RPMI7951 (cell line): Measurements from ENCODE around the genes AGTR2, UBE2A and SOWAHD.

DNA sequence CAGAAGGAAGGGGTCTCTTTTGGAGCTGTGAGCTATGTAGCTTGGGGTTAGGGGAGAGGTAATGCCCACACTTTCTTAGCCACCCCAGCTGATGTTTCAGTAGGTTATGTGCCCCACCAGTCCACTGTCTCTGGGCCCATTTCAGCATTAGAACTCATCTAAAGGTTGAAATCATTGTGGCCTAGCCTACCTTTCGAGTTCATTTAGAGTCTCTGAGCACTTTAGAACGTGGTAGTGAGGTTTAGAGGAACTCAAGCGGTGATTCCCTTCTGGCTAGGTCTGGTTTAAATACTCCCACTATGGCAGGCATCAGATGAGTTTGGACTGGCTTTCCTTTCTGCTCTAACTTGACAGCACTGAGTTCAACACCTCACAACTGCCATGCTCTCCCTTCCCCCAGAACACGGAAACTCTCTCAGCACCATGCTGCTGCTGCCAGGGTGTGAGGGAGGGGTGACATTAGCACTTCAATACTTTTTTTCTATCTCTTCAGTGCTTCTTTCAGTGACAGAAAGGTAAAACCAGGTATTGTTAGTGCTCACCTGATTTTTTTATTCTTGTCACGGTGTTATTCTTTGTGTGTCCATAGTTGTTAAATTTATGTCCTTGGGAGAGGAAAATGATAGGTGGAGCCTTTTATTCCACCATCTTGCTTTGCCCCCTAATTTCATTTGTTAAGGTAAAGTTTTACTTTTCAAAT lies 234.6 kb upstream of the AGTR2 start:
- RAMPAGE, long total RNA = no peak

- RAMPAGE, long total RNA = no peak
Measured at GRCh38 chrX:115944725-115945355, 225.7 kb upstream of the AGTR2 start.

GRCh38 chrX:116170441-116171063 lies at the start of gene AGTR2:
TSS of gene AGTR2 (plus strand) at chrX:116170744.
- RAMPAGE, long total RNA = no peak

GRCh38 chrX:116238557-116238855 lies 68.0 kb downstream of the AGTR2 start:
- RAMPAGE, long total RNA = no peak

DNA sequence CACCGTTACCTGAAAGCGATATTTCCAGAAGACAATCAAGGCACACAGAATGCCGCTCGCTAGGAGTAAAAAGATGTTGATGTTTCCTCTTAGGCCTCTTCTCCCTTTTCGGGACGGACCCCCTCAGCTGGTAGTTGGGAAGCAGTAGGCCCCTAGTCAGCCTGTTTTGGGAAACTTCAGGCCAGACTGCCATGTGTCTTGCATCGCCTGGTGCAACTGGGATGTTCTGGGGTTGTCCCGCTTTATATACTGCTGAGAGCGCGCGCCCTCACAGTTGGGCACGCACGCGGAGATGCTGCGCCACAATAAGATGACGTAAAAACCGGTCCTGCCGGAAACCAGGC lies 231.2 kb upstream of the CT83 start:
- RAMPAGE, long total RNA = no peak

GRCh38 chrX:118258802-118259170 lies 87.1 kb upstream of the WDR44 start:
- RAMPAGE, long total RNA = no peak

DNA sequence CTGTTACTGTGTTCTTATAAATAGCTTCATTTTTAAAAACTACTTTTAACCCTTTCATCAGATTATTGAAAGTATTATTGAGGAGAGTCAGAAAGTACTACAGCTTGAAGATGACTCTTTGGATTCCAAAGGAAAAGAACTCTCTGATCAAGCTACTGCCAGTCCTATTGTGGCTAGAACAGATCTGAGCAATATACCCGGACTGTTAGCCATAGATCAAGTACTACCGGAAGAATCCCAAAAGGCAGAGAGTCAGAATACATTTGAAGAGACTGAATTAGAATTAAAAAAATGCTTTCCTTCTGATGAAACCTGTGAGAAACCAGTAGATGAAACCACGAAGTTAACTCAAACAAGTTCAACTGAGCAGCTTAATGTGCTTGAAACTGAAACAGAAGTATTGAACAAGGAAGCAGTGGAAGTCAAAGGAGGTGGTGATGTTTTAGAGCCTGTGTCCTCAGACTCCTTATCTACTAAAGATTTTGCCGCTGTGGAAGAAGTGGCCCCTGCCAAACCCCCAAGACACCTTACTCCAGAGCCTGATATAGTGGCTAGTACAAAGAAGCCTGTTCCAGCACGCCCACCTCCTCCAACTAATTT lies 46.8 kb downstream of the WDR44 start:
- RAMPAGE, long total RNA = no peak

- RAMPAGE, long total RNA = no peak
Measured at GRCh38 chrX:118432225-118433050, 63.2 kb upstream of the DOCK11 start.

DNA sequence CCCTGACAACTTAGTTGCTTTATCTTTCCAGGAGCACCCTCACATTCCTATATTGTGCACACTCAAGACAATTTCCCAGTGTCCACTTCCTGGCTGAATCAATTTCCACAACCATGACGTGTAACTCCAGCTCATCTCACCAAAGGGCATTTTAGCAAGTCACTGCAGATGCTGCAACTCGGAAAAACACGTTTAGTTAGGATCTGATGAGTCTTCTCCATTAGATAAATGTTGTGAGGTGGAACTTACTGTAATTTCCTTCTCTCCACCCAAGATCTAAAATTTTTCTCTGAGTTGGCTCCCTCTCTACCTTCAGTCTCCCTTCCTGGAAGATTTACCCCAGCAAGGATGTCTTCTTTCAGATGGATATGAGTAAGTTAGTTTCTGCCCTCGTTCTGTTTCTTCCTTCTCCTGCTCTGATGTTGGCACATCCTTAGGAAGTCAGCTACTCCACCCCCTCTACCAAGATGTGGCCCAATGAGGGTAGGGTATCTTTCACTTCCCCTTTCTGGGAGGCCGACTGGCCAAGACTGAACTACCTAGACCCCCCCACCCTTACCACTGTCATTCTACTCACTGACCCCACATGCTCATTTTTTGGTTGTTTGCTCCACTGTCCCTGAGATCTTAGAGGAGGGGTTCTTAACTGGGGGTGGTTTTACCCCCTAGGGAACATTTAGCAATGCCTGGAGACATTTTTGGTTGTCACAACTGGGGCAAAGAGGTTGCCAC lies 28.7 kb upstream of the IL13RA1 start:
- RAMPAGE, long total RNA = no peak

DNA sequence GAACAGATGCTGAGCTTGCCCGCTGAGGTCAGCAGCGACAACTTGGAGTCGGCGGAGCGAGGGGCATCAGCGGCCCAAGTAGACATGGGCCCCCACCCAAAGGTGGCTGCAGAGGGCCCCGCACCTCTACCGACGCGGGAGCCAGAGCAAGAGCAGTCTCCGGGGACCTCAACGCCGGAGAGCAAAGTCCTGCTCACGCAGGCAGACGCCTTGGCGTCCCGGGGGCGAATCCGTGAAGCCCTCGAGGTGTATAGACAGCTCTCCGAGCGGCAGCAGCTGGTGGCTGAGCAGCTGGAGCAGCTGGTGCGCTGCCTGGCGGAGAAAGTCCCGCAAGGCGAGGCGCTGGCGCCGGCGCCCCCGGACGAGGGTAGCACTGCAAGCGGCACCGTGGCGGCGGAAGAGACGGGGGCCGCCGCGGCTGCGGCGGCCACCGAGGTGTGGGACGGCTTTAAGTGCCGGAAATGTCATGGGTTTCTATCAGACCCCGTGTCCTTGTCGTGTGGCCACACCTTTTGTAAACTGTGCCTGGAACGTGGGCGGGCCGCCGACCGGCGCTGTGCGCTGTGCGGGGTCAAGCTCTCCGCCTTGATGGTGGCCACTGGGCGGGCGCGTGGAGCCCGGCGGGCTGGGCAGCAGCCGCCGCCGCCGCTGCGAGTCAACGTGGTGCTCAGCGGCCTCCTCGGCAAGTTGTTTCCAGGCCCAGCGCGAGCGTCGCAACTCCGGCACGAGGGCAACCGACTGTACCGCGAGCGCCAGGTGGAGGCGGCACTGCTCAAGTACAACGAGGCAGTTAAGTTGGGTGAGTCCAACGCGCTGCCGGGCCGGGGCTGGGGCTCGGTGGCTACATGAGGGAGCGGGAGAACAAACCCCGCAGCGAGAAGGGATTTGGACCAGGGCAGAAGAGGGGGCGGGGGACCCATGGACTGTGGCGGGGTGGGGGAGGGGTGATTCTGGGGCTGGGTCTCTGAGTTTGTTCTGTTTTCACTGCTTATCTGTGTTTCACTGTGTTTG lies 686 bp downstream of the LONRF3 start:
- RAMPAGE, long total RNA = no peak

- RAMPAGE, long total RNA = no peak
Measured at GRCh38 chrX:118976600-118977310, 2.3 kb downstream of the LONRF3 start.

GRCh38 chrX:119030257-119030642 lies 42.5 kb upstream of the CT47C1 start:
- RAMPAGE, long total RNA = no peak

GRCh38 chrX:119237053-119237607 lies 1.0 kb downstream of the PGRMC1 start:
- RAMPAGE, long total RNA = no peak

GRCh38 chrX:119240091-119240511 lies 4.0 kb downstream of the PGRMC1 start:
- RAMPAGE, long total RNA = no peak

DNA sequence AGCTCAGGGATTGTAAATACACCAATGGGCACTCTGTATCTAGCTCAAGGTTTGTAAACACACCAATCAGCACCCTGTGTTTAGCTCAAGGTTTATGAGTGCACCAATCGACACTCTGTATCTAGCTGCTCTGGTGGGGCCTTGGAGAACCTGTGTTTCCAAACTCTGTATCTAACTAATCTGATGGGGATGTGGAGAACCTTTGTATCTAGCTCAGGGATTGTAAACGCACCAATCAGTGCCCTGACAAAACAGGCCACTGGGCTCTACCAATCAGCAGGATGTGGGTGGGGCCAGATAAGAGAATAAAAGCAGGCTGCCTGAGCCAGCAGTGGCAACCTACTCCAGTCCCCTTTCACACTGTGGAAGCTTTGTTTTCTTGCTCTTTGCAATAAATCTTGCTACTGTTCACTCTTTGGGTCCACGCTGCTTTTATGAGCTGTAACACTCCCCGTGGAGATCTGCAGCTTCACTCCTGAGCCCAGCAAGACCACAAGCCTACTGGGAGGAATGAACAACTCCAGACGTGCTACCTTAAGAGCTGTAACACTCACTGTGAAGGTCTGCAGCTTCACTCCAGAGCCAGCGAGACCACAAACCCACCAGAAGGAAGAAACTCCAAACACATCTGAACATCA lies 66.4 kb upstream of the SLC25A43 start:
- RAMPAGE, long total RNA = no peak

DNA sequence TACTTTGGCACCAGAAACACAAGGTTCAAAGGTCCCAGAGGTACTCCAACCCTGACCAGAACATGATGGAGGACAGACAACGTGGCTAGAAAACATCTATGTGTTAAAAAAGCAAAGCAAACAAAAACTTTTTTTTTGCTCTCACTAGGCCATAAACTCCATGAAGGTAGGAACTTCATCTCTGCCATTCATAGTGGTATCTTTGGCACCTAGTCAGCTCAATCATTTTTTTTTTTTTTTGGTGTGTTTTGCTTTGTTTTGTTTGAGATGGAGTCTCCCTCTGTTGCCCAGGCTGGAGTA lies 37.8 kb downstream of the SLC25A5 start:
- RAMPAGE, long total RNA = no peak

DNA sequence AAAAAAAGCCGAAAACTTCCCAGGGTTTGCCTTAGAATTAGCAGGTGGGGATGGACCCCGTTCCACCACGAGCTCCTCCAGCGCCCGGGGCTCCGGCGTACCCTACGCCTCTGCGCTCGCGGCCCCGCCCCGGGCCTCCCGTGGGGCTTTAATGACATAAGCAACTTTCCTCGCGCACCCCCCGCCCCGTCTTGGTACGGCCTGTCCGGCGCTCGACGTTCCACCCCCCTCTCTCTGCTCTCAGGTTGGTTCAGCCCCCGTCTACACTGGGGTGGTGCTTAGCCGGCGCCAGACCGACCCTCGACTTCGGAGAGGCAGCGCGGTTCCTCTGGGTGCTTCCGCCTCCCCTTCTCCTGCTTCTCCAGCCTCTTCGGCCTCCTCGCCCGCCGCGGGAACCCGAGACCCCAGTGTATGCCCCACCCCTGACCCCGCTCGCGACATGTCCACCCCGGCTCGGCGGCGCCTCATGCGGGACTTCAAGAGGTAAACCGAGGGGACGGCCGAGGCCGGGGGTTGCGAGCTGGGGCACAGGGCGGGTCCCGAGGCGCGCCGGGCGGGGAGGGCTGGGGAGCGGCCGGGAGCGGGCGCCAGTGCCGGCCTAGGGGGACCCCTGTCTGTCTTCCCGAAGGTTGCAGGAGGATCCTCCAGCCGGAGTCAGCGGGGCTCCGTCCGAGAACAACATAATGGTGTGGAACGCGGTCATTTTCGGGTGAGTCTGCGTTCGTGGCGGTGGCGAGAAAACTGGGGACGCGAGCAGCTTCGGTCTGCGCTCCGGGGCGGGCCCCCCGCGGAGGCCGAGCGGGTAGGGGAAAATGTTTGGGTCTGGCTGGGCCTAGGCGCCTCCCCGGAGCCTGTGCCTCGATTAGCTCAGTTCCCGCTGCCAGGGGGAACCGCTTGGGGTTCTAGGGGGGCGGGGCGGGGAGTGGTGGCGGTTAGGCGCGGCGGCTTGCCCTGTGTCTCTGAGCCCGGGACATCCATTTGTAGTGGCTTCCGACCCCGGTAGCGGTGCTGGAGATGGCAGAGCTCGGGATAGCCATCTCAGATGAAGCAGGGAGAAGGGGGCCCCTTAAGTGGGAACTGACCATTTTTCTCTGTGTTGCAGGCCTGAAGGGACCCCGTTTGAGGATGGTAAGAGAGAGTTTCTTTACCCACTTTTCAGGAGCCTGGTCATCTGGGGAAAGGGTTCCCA lies at the start of gene UBE2A:
Gene UBE2A, plus strand, starts transcription at position 291 of the 1,189 bp plus-strand sequence.
- RAMPAGE, long total RNA = start-site peak on the plus strand centred at position 286 of the sequence, 48 bp wide, 42 and 53 reads in 2 replicates

GRCh38 chrX:119685076-119686004 lies 7.6 kb downstream of the SEPTIN6 start:
- RAMPAGE, long total RNA = no peak

DNA sequence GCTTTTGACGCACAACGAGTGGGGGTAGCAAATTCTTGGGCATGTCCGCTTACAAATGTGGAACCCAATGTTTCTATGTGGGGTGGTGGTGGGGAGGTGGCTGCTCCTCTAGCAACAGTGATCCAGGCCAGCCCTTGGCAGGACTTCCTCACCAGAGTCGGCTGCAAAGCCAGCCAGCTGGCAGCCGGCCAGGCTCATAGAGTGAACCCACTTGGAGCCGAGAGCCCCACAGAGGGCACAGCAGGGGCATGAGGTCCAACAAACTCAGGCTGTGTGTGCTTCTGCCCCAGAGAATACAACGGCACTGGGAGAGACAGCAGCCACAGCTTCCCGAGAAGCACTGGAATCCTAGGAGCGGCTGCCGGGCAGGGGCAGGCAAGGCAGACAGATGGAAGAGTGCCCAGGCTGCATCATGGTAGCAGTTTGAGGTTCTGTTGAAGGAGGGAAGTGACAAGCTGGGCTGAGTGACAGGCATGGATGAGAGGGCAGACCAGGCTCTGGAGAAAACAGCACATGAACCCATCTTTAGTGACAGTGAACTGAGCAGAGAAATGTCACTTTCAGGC lies 23.5 kb upstream of the SOWAHD start:
- RAMPAGE, long total RNA = no peak

DNA sequence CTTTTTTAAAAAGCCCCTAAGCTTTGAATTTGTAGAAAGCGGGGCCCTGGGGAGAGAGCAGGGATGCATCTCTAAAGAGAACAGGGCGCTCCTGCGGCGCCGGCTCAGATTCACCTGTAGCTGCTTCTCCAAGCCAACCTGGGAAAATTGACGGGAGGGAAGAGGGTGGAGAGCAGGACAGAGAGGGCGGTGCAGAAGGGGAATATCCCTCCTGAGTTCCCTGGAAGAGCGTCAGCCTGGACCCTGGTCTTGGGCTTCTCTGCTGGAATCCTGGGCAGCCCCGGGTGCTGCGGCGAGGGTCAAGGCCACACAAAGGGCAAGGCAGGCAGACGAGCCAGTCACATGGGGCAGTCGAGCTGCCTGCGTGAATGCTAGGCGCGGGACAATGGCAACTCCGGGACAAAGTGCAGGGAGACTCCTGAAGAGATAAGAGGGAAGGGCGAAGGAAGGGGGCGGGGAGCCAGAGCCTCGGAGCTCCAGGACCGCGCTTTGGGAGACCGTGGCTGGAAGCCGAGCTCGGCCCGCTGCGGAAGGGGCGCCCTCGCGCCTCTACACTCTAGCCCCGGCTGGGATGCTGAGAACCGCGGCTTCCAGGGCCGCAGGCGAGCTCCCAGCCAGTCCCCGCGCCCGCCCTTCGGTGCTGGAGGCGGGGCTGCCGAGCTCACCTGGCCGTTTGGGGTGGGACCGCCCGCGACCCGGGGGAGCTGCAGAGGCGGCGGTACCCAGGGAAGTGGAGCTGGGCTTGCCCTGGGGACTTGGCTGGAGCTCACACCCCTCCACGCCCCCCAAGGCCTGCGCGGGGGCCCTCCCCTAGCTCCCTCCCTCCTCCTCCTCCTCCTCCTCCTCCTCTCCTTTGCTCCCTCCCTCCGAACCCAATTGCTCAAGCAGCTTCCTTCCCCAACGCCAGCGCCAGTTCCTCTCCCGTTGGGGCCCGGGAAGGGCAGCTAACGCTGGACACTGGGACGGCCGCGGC lies at the start of gene SOWAHD:
Gene SOWAHD, plus strand, starts transcription at position 909 of the 973 bp plus-strand sequence.
- RAMPAGE, long total RNA = no peak